Pericardium fibroblast (primary cell): ENCODE data around the genes IBSP, SPP1 and PKD2.

- RAMPAGE, long total RNA, result no peak
Measured at GRCh38 chr4:87678142-87678367, 28.0 kb downstream of the DMP1 start.

DNA sequence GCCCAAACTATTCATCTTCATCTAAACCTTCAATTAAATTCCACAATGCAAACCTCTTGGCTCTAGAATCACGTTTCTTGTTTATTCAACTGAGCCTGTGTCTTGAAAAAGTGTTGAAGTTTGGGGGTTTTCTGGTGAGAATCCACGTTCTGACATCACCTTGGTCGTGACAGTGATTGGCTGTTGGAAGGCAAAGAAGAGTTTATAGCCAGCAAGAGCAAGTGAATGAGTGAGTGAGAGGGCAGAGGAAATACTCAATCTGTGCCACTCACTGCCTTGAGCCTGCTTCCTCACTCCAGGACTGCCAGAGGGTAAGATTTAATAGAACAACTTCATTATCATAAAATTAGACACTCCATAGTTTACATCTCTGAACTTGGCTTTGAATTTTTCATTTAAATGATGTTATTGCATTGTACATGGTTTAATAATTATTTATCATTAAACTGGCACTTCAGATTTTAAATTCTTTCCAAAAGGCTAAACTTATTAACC lies at the start of gene IBSP:
IBSP (plus strand) TSS at position 232 of the 495 bp plus-strand sequence.
- RAMPAGE, long total RNA, result no peak

DNA sequence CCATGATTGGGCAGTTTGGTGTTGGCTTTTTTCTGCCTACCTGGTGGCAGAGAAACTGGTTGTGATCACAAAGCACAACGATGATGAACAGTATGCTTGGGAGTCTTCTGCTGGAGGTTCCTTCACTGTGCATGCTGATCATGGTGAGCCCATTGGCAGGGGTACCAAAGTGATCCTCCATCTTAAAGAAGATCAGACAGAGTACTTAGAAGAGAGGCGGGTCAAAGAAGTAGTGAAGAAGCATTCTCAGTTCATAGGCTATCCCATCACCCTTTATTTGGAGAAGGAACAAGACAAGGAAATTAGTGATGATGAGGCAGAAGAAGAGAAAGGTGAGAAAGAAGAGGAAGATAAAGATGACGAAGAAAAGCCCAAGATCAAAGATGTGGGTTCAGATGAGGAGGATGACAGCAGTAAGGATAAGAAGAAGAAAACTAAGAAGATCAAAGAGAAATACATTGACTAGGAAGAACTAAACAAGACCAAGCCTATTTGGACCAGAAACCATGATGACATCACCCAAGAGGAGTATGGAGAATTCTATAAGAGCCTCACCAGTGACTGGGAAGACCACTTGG lies 59.5 kb downstream of the MEPE start:
- RAMPAGE, long total RNA, result no peak

GRCh38 chr4:87975337-87975998 lies at the start of gene SPP1:
SPP1 (plus strand) TSS chr4:87975714.
- RAMPAGE, long total RNA, result no peak

DNA sequence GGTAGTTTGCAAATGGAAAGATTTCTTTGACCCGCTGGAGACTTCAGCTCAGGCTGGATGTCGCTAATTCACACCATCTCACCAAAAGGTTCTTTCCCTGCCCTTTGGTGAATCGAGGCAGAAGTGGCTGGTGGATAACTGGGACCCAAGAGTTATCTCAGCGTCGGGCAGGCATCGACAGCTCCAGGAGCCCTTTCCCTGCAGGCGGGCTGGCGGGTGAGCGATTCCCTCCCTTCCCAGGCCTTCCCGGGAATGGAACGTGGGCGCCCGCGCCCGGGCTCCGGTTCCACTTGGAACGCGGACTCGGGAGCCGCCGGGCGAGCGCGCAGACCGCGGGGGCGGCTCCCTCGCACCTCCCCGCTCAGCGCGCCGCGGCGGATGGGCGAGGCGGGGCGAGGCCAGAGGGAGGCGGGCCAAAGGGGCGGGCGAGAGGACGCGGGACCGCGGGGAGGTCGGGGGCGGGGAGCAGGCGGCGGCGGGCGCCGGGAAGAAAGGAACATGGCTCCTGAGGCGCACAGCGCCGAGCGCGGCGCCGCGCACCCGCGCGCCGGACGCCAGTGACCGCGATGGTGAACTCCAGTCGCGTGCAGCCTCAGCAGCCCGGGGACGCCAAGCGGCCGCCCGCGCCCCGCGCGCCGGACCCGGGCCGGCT lies at the start of gene PKD2:
PKD2 (plus strand) TSS at position 468 of the 652 bp plus-strand sequence.
- RAMPAGE, long total RNA, result no peak

- RAMPAGE, long total RNA, result no peak
Measured at GRCh38 chr4:88112237-88112514, 46.3 kb downstream of the ABCG2 start.

- RAMPAGE, long total RNA, result no peak
Measured at GRCh38 chr4:88341035-88341574, 37.5 kb upstream of the HERC6 start.

DNA sequence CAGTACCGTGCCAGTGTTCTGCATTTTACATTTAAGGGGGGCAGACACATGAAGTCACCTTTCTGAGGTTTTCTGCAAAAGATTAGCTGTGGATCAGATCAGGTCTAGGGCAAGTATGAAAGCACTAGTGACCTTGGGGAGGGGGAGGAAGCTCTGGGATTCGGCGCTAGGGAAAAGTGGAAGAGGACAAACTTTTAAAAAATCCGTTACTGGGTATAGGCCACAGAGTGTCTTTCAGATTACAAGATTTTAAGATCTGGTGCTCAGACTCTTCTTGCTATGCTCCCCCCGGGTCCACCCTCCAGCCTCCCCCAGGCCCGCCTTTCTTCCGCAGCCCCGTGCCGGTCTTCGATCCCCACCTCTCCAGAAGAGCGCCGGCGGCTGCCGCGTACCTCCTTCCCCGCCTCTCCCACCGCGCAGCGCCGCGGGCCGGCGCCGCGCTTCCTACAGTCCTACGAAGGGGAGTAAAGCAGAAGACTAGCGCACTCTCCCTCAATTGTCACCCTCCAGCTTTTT lies 662 bp upstream of the HERC3 start:
- RAMPAGE, long total RNA, result no peak

DNA sequence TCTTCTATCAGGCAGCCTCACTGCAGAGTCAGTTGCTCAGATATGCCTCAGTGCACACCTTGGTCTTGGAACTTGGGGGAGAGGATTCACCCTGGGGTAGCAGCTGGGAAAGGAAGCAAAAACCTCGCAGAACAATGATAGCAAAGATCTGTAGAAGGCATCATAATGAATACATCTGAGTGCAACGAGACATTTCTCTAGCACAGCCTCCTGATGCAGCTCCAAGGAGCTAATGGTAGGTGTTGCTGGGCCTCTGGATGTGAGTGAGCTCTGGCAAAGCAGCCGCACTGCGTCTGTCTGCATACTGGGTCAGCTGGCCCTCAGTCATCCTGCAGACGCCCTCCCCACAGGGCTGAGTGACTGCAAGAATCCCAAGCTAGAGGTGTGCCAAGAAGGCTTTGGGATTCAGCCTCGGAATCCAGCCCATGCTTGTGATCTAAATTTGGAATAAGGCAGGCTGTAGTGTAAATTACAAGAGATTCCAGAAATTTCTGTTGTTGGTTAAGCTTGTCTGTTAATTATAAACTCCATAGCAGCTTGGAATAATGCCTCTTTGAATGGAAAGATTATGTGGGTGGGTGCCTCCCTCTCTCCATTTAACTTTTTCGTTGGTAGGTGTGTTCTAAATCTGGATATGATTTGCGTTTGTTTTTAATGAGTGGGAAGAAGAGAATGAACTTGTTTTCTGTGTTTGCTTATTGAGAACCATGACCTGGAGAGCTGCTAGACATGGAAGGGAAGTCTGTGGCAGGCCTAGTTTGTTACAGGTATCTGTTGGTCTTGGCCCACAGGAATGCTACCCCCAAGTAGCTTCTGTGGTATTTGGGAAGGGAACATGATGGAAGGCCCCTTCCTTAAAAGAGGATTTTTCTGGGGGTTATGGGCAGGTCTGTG lies 18.6 kb downstream of the HERC3 start:
- RAMPAGE, long total RNA, result no peak

- RAMPAGE, long total RNA, result no peak
Measured at GRCh38 chr4:88657523-88657884, 40.1 kb downstream of the NAP1L5 start.

DNA sequence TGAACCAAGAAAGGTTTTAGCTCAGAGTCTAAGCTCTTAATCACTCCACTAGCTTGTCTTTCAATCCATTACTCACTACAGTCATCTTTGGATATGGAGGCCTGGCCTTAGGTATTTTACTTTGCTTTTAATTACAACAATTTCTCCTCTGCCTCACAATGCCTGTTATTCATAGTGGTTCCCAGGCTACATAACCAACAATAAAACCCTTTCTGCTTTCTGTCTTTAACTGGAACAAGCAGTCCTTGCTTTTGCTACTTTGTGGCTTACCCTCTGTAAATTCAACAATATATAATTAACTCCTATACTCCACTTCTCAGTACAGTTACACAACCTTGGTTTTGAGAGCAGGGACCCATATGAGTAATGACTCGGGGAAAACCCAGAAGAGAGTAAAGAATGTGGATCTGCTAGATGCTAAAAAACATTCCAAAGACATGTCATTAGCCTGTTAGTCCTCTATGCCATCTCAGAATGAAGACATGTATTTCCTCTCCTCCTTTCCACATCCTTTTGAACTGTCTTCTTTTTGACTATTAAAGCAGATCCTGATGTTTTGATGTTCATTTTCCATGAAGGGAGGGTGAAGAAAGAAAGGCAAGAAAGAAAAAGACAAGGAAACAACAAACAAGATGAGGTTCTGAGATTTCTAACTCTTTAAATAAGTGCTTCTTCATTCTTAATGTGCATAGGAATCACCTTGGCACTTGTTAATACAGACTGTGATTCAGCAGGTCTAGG lies 94.8 kb upstream of the NAP1L5 start:
- RAMPAGE, long total RNA, result no peak

DNA sequence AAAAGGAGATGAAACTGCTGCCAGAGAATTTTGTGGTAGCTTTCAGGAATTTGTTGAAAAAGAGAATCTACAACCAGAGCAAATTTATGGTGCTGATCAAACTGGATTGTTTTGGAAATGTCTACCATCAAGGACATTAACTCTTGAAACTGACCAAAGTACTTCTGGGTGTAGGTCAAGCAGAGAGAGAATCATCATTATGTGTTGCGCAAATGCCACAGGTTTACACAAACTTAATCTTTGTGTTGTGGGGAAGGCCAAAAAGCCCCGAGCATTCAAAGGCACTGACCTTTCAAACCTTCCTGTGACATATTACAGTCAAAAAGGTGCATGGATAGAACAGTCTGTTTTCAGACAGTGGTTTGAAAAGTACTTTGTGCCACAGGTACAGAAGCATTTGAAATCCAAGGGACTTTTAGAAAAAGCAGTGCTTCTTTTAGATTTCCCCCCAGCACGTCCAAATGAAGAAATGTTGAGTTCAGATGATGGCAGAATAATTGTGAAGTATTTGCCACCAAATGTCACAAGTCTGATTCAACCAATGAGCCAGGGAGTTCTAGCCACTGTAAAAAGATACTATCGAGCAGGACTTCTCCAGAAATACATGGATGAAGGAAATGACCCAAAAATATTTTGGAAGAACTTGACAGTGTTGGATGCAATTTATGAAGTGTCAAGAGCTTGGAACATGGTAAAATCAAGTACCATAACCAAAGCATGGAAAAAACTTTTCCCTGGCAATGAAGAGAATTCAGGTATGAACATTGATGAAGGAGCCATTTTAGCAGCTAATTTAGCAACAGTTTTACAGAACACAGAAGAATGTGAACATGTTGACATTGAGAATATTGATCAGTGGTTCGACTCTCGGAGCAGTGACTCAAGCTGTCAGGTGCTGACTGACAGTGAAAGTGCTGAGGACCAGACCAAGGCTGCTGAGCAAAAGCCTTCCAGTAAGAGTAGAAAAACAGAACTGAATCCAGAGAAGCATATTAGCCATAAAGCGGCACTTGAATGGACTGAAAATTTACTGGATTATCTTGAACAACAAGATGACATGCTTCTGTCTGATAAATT lies 2.4 kb downstream of the TIGD2 start:
- RAMPAGE, long total RNA, result no peak

GRCh38 chr4:89291147-89291488 lies 16.5 kb downstream of the GPRIN3 start:
- RAMPAGE, long total RNA, result no peak

DNA sequence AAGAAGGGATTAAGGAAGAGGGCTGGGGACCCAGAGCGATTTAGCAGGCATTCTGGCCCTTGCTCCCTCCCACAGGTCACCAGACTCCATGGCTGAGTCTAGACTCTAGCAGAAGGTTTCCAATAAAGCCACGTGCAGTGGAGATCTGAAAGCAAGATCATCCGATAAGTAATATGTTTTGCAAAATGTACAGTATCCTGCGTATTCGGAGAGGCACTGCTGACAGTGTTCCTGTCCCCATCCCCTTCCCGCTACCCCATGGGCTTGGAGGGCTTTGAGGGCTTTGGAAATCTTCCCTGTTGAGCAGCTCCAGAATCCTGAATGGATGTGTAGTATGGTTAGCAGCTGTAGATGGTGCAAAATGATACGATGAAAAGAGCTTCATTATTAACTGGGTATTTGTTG lies 608 bp upstream of the GPRIN3 start:
- RAMPAGE, long total RNA, result no peak

- RAMPAGE, long total RNA, result no peak
Measured at GRCh38 chr4:89641035-89641632, 195.8 kb downstream of the SNCA start.

DNA sequence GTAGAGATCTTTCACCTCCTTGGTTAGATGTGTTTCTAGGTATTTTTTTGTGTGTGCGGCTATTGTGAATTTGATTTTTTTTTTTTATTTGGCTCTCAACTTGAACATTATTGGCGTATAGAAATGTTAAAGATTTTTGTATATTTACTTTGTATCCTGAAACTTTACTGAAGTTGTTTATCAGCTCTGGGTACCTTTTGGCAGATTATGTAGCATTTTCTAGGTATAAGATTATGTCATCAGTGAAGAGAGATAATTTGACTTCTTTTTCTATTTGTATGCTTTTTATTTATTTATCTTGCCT lies 1015.9 kb downstream of the CCSER1 start:
- RAMPAGE, long total RNA, result no peak

DNA sequence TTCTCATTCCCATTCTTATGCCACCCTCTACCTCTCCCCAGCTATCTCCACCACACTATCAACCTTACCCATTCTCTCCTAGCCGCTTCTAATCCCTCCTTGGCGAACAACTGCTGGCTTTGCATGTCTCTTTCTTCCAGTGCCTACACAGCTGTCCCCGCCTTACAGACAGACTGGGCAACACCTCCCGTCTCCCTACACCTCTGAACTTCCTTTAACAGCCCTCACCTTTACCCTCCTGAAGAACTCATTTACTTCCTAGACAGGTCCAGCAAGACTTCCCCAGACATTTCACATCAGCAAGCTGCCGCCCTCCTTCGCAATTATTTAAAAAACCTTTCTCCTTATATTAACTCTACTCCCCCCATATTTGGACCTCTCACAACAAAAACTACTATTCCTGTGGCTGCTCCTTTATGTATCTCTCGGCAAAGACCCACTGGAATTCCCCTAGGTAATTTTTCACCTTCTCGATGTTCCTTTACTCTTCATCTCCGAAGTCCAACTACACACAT lies 274.9 kb upstream of the GRID2 start:
- RAMPAGE, long total RNA, result no peak

- RAMPAGE, long total RNA, result no peak
Measured at GRCh38 chr4:93831854-93832648, 3.5 kb downstream of the ATOH1 start.

DNA sequence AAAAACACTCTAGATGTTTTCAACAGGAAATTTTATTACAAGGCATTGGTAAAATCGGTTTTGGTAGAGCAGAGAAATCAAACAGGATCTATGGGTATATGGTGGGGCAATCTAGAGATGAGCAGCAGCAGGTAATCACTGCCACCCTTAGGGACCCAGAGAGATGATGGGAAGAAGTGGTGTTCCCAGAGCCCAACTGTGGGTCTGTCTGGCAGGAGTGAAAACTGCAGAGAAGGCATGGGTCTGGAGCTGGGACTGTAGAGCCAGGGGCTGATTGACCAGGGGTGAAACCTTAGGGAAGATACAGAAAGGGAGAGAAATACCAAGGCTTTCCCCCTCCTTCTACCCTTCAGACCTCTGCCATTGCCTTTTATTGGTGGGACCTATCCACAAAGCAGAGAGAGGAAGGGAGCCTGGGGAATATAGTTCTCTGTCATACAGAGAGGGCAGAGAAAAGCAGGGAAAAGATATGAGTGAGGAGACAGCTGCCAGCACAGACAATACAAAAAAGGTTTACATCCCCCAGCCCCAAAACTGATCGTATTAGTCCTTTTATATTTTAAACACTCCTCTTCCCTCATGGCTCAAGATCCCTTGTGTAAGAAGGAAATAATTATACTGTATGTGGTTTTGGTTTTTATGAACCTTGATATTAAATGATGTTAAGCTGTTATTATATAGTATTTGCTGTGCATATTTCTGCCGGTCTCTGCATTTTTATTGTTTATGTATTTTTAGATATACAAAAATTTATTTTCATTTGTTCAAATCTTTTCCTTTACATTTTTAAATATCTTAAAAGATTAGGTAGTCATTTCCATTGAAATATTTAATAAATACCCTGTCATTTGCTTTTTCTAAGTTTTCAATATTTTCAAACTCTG lies 28.8 kb downstream of the PDLIM5 start:
- RAMPAGE, long total RNA, result no peak

DNA sequence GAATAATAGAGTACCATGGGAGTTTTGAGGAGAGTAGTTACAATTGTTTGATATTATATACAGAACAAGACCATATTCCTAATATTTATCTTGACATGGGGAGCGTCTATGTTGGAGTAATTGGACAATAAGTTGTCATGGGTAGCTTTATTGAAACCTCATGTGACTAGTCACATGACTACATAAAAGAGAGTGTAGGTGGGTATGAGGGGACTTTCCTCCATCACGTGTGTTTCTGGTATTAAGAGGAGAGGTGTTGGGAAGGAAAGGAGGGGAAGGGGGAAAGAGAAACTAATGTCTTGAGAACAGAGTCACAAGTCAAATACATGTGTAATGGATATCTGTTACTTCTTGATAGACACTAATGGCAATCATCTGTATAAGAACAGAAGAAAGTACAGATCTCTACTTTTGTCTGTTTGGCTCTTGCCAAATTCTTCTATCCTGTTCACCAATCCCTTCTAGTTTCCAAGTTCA lies 33.1 kb downstream of the PDLIM5 start:
- RAMPAGE, long total RNA, result no peak